ENCODE measurements around the genes ARX, MAGEB18 and PPP4R3C.

GRCh38 chrX:24475053-24475894 is 10.2 kb downstream of the PDK3 start:
- RRBS, result no CpG with 5 or more reads among the region's 10 CpGs

DNA sequence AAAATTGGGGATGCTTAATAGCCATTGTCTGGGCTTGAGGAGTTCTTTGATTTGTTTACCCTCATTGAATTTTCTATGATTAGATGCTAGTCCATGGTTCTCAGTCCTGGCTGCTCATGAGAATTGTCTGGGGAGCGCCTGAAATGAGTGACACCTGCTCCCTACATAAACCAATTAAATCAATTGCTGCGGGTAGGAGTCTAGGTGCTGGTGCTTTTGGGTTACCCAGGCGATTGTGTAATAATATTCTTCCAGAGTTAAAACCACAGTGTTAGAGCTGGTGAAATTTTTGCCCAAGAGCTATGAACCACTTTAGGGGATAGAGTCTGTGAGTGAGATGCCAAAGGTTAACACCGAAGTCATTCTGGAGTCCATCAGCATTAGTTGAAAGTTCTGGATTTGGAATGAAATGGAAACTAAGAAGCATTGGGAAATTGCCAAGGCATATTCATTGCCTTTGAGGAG is 15.3 kb downstream of the PDK3 start:
- RRBS, result no CpG with 5 or more reads among the region's 4 CpGs

DNA sequence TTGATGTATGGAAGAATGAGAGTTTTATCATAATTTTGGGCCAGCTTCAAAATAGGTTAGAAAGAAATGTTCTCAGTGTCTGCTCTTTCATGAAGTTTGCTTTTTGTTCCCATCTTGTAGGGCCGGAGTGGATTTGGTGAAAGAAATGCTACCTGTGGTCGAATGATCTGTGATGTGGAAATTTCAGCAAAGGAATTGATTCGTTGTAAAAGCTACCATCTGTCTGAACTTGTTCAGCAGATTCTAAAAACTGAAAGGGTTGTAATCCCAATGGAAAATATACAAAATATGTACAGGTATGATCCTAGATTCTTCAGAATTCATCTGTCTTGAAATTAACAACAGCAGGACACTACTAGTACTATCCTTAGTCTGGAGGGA is 45.5 kb downstream of the POLA1 start:
- RRBS, result no CpG with 5 or more reads among the region's 3 CpGs

GRCh38 chrX:25006912-25007604 is 8.7 kb downstream of the ARX start:
- RRBS, result 19% methylated on average over 27 of the region's 58 CpGs

GRCh38 chrX:25015456-25016837 is at the start of gene ARX:
Gene ARX, minus strand, starts transcription at chrX:25015965.
- RRBS, result 7% methylated on average over 14 of the region's 85 CpGs

DNA sequence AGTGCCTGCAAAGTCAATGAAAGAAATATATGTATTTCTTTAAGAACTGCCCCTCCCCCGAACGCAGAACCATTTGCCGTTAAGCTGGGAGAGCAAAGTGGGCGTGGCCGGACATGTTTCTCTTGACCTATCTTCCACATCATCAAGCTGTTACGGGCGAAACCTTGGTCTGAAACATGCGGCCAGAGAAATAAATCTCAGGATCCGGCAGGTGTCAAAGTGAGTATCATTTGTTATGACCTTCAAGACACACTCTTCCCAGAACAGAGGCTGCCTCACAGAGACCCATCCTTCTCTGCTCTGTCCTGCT is at the start of gene MAGEB18:
TSS of gene MAGEB18 (plus strand) at position 95 of the 310 bp plus-strand sequence.
- RRBS, result 0% methylated on average over 1 of the region's 9 CpGs

- RRBS, result no CpG with 5 or more reads among the region's 3 CpGs
These were observed 167.2 kb downstream of the MAGEB5 start for GRCh38 chrX:26383219-26383519.

GRCh38 chrX:27463038-27463606 is at the start of gene PPP4R3C:
Gene PPP4R3C, minus strand, starts transcription at chrX:27463341.
- RRBS, result no CpG with 5 or more reads among the region's 19 CpGs

- RRBS, result no CpG with 5 or more reads among the region's 1 CpG
These were observed 6.5 kb upstream of the DCAF8L1 start for GRCh38 chrX:27987805-27988004.

- RRBS, result no CpG with 5 or more reads among the region's 21 CpGs
These were observed 1.0 kb upstream of the IL1RAPL1 start for GRCh38 chrX:28586052-28586775.

DNA sequence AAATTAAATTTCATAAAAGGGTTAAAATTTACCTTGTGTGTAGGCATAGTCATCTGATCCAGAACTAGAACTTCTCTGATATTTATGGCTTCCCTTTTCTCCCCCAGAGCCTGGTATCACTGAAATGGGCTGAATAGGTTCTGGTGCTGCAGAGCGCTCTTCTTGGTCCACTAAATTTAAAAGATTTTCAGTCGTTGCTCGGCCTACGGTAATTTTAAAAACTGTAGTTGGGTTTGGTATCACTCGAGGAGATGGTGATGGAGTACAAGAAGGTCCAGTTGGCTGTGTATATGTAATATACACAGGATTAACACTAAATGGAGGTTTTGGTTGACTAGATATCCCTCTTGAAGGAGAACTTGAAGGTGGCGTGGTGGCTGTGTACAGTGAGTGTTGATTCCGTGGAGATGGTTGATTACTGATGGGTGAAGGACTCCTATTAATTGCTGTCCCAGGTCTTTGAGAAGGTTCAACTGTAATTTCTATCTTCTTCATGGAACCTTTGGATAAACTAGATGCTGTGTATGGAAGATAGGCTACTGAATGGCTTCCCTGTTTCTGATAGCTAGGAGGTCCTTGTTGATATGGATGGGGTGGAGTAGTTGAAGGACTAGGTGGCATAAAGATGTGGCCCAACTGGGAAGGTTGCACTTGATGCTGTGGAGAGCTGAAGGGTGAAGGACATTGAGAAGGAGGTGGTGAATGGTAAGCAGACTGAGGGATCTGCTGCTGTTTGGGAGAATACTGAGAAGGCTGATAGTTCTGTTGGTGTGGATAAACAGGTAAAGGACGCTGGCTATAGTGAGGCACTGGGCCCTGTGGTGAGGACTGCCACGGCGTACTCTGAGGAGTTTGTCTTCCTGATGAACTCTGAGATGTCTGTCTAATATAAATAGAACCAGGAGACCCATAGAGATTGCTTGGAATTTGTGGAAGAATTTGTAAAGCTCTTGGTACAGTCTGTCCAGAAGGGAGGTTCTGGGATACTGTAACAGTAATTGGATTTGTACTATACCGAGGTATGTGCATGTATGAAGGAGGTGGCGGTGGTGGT is 34.6 kb downstream of the TAB3 start:
- RRBS, result no CpG with 5 or more reads among the region's 12 CpGs

GRCh38 chrX:31228637-31229449 is 157.0 kb upstream of the FTHL17 start:
- RRBS, result no CpG with 5 or more reads among the region's 6 CpGs

DNA sequence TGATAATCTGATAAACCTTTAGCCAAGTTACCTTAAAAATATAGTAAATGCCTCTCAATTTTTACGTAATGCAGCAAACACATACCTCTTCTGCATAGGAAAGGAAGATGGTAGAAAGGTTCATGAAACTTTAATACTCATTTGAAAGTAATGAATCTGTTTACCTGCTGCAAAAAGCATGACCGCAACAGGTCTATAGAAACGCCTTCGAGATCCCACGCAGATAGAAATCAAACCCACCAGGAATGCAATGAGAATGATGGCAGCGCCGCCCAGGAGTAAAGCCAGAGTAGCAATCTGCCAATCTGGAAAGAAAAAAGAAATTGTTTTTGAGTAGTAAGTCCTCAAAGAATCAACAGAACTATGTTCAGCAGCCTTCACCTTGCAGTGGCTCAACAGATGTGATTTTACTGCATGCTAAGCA is 18.0 kb downstream of the TMEM47 start:
- RRBS, result no CpG with 5 or more reads among the region's 7 CpGs

- RRBS, result no CpG with 5 or more reads among the region's 1 CpG
These were observed 46.0 kb downstream of the CFAP47 start for GRCh38 chrX:35965492-35965884.

DNA sequence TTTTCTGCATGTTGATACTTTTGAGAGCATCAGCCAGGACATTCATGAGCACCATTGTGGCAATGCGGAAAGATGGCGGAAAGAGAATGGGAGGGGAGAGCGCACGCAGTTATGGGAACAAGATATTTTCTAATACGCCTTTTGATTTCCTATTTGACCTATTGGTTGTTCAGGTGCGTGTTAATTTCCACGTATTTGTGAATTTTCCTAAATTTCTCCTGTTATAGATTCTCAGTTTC is 455.5 kb downstream of the CFAP47 start:
- RRBS, result no CpG with 5 or more reads among the region's 7 CpGs

GRCh38 chrX:37745990-37746746 is 33.7 kb upstream of the CYBB start:
- RRBS, result no CpG with 5 or more reads among the region's 4 CpGs

- RRBS, result no CpG with 5 or more reads among the region's 6 CpGs
These were observed 3.5 kb downstream of the CYBB start for GRCh38 chrX:37783240-37783911.

- RRBS, result no CpG with 5 or more reads among the region's 3 CpGs
These were observed 44.9 kb downstream of the RPGR start for GRCh38 chrX:38282258-38282941.

- RRBS, result no CpG with 5 or more reads among the region's 6 CpGs
These were observed 4.2 kb downstream of the OTC start for GRCh38 chrX:38356614-38356946.

Data from GM12891 (cell line).